ENCODE data around the gene NUF2.

DNA sequence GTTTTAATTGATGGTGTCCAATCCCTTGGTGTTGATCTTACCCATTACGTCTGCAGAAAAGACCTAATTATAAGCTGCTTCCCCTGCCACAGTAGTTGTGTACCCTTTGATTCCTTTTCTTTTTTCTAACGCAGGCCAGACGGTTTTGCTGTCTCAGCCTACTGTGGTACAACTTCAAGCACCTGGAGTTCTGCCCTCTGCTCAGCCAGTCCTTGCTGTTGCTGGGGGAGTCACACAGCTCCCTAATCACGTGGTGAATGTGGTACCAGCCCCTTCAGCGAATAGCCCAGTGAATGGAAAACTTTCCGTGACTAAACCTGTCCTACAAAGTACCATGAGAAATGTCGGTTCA lies 35.8 kb downstream of the ATF6 start:
- PRO-cap, 4 experiments, result no peak in any of the 4 experiments
- RAMPAGE, long total RNA, 2 experiments, result no peak in any of the 2 experiments

DNA sequence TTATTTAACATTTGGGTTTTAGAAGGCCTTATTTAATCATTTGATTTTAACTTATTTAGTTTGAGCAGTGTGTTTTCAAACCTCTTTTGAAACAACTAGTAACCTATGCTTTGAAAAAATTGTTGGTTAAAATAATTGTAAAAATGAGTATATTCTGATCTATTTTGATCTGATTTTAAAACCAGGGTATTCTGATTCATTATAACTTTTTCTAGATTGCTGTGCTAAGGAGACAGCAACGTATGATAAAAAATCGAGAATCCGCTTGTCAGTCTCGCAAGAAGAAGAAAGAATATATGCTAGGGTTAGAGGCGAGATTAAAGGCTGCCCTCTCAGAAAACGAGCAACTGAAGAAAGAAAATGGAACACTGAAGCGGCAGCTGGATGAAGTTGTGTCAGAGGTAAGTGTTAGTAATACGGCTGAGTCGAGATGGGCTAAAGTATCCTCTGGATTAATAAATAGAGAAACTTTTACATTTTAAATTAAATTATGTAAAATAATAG lies 53.4 kb downstream of the ATF6 start:
- PRO-cap, 4 experiments, result no peak in any of the 4 experiments
- RAMPAGE, long total RNA, 2 experiments, result no peak in any of the 2 experiments

- PRO-cap, 4 experiments, result no peak in any of the 4 experiments
- RAMPAGE, long total RNA, 2 experiments, result no peak in any of the 2 experiments
Measured at GRCh38 chr1:161825959-161826535, 59.9 kb downstream of the ATF6 start.

- PRO-cap, 4 experiments, result no peak in any of the 4 experiments
- RAMPAGE, long total RNA, 2 experiments, result no peak in any of the 2 experiments
Measured at GRCh38 chr1:161828489-161829083, 62.5 kb downstream of the ATF6 start.

GRCh38 chr1:161831685-161831971 lies 65.5 kb downstream of the ATF6 start:
- PRO-cap, 4 experiments, result peak in 2 of 4 experiments; most common plus-strand start chr1:161831746 (in 2)
- RAMPAGE, long total RNA, 2 experiments, result no peak in any of the 2 experiments

- PRO-cap, 4 experiments, result no peak in any of the 4 experiments
- RAMPAGE, long total RNA, 2 experiments, result no peak in any of the 2 experiments
Measured at GRCh38 chr1:161934184-161934473, 89.5 kb downstream of the OLFML2B start.

GRCh38 chr1:162196468-162196919 lies 127.0 kb downstream of the NOS1AP start:
- PRO-cap, 4 experiments, result no peak in any of the 4 experiments
- RAMPAGE, long total RNA, 2 experiments, result no peak in any of the 2 experiments

DNA sequence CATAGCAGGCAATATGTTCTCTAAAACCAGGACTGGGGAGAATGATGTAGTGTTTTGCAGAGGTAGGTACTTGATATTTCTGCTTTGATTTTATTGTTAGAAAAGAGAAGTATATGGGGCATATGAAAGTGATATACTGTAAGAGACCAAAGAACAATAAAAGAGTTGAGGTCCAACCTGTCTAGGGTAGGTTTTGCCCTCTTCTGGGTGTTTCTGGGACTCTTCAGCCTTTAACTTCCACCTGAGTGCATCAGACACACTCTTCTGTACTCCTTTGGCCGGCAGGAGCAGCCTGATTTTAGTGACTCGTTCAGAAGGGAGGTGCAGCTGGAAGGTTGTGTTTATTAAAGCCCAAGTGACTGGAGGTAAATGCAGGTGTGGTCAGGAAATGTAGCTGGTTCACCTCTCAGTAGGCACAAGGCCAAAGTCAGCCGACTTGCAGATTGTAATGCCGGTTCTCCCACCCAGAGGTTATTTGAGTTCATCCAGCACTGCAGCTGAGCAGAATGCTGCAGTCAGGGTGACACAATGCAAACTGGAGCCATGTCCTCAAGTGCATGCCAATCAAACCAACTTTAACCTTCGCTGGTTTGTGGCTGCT lies 91.6 kb downstream of the SPATA46 start:
- PRO-cap, 4 experiments, result no peak in any of the 4 experiments
- RAMPAGE, long total RNA, 2 experiments, result no peak in any of the 2 experiments

DNA sequence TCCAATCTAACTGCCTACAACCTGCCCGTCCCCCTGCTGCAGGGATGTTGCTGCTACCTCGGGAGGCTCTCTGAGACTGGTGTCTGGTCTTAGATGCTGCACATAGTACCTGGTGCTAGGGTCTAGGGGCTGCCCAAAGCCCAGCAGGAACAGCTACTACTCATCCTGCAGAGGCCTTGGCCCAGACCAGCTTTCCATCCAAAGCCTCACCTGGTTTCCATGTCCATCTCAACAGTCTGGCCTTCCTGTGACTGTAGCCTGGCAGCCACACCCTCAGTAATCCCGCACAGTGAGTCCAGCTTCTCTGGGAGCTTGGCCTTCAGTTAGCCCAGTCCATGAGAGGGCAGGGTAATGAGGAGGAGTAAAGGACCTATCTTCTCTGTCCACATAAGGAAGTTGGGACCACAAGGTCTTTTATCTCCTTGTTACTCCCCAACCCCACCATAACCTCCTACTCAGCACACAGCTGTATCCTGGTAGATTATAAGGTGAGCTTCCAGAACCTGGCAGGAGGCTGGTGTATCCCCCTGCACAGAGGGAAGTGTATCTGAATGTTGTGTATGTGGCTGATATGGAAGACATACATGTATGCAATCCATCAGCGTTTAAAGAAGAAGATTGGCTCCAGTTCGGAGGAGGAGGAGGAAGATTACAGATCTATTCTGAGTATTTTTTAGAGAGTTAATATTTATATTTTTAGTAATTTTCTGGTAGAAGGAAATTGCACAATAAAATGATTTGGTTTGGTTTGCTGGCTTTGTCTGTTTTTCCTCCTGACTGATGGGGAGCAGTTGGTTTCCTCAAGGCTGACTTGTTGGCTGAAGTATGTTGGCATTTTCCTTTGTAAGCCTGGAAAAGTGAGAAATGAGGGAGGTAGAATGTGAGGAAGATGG lies 4.8 kb downstream of the C1orf226 start:
- PRO-cap, 4 experiments, result no peak in any of the 4 experiments
- RAMPAGE, long total RNA, 2 experiments, result start-site peak on the plus strand in 1 of 2 experiments, centred at position 431 of the sequence, 27 reads per replicate

- PRO-cap, 4 experiments, result no peak in any of the 4 experiments
- RAMPAGE, long total RNA, 2 experiments, result no peak in any of the 2 experiments
Measured at GRCh38 chr1:162400731-162401278, 11.1 kb downstream of the SH2D1B start.

- PRO-cap, 4 experiments, result no peak in any of the 4 experiments
- RAMPAGE, long total RNA, 2 experiments, result start-site peak on the plus strand in 2 of 2 experiments, at chr1:162500171-162500193 at its widest, 21 reads per replicate
Measured at GRCh38 chr1:162499972-162500365, 2.4 kb downstream of the UHMK1 start.

DNA sequence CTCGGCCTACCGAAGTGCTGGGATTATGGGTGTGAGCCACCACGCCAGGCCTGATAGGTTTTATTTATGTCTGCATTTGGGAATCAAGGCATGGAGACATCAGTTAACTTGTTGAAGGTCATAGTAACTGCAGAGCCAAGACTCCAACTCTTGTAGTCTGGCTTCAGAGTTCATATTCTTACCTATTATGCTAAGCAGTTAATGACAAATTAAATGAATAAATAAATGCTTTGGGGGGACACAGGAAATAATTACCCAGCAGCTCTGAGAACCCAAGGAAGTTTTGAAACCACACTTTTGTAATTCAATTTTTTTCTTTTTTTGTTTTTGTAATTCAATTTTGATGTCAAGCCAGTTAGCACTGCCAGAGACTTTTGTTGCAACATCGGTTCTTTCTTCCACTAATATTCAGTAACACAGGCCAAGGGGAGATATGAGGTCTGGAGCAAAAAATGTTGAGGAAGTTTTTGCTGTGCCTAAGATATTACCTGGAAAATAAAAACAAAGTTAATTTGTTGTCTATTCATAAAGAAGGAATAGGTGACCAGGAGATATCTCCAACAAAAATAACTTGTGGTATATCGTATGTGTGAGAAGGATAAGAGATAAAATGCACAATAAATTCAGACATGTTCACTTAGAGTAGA lies 9.2 kb upstream of the UAP1 start:
- PRO-cap, 4 experiments, result no peak in any of the 4 experiments
- RAMPAGE, long total RNA, 2 experiments, result no peak in any of the 2 experiments

DNA sequence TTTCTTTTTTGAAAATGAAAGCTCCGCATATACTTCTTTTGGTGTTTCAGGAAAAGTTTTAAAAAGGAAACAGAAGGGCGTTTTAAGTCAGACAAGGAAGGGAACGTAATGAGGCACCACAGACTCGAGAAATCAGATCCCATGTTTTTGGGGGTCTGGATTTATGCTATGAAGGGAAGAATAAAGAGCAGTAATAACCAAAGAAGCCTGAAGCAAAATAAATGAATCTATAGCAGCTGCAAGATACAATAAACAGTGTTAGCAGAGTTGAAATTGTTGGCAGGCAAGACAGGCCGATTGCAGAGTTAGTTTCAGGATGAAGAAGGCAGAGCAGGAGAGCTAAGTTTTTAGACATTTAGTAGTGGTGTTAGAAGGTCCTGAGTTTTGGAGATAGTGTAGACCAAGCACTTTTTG lies 408 bp downstream of the DDR2 start:
- PRO-cap, 4 experiments, result peak in 1 of 4 experiments; most common plus-strand start position 90 of the sequence (in 1)
- RAMPAGE, long total RNA, 2 experiments, result no peak in any of the 2 experiments

DNA sequence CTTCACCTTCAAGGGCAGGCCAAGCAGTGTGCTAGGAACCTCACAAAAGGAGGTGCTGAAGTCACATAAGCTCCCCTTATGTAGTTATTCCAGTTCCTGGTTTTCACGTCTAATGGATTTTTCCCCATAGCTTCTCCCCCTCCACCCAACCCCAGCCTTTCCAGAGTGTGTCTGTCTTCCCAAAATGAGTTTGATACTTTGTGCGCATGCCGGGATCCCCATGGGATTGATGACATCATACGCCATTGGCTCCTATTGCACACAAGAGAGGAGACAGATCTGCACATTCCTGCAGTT lies 71.4 kb downstream of the DDR2 start:
- PRO-cap, 4 experiments, result no peak in any of the 4 experiments
- RAMPAGE, long total RNA, 2 experiments, result no peak in any of the 2 experiments

- PRO-cap, 4 experiments, result no peak in any of the 4 experiments
- RAMPAGE, long total RNA, 2 experiments, result no peak in any of the 2 experiments
Measured at GRCh38 chr1:162732602-162733371, 57.7 kb upstream of the HSD17B7 start.

GRCh38 chr1:162781317-162782194 lies 8.9 kb upstream of the HSD17B7 start:
- PRO-cap, 4 experiments, result no peak in any of the 4 experiments
- RAMPAGE, long total RNA, 2 experiments, result no peak in any of the 2 experiments

DNA sequence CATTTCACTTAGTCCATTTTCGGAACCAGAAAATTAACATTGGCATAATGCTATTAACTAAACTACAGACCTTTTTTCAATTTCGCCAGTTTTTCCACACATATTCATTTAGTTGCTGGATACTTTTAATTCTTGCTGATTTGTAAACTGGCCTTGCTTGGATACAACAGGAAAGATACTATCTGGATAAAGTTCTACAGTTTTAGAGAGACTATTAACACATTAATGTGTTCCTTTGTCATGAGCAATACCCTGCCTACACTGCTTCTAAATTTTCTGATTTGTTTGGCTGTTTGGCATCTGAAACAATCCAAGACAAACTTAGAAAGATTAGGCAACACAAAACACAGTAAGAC lies 5.7 kb upstream of the HSD17B7 start:
- PRO-cap, 4 experiments, result peak in 3 of 4 experiments; most common minus-strand start position 278 of the sequence (in 3)
- RAMPAGE, long total RNA, 2 experiments, result no peak in any of the 2 experiments

DNA sequence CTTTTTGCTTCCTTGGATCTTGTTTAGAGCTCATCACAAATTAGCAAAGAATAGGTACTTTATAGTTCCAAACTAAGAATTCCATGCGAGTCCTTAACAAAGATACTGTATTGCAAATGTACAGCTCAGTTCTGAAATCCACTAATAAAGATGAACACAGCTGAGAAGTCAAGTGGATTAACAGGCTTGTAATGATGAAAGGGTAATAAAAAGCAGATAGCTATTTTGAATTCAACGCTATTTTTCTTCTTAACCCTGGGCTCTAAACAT lies 6.3 kb upstream of the NUF2 start:
- PRO-cap, 4 experiments, result no peak in any of the 4 experiments
- RAMPAGE, long total RNA, 2 experiments, result no peak in any of the 2 experiments

- PRO-cap, 4 experiments, result peak in 4 of 4 experiments; most common plus-strand start chr1:163322039 (in 2); most common minus-strand start chr1:163321760 (in 2)
- RAMPAGE, long total RNA, 2 experiments, result start-site peak on the plus strand in 1 of 2 experiments, at chr1:163321953-163322030 at its widest, 28 reads per replicate; start-site peak on the minus strand in 2 of 2 experiments, at chr1:163321725-163321766 at its widest, 50 to 55 reads per replicate
Measured at GRCh38 chr1:163321293-163322440, at the start of gene NUF2. Gene NUF2, plus strand, starts transcription at chr1:163321954.

GRCh38 chr1:164558486-164558982 lies 450 bp upstream of the PBX1 start:
- PRO-cap, 4 experiments, result peak in 4 of 4 experiments; most common minus-strand start chr1:164558796 (in 4)
- RAMPAGE, long total RNA, 2 experiments, result no peak in any of the 2 experiments

Measured in right lobe of liver (tissue), 4 donors.